Myometrial cell (primary cell): ENCODE results near the genes MAML3, RNF150 and SMAD1.

- RAMPAGE, long total RNA = no peak
Measured at GRCh38 chr4:140095408-140096510, 58.2 kb downstream of the MAML3 start.

GRCh38 chr4:140099645-140100540 is 54.1 kb downstream of the MAML3 start:
- RAMPAGE, long total RNA = no peak

GRCh38 chr4:140108154-140108801 is 45.7 kb downstream of the MAML3 start:
- RAMPAGE, long total RNA = no peak

DNA sequence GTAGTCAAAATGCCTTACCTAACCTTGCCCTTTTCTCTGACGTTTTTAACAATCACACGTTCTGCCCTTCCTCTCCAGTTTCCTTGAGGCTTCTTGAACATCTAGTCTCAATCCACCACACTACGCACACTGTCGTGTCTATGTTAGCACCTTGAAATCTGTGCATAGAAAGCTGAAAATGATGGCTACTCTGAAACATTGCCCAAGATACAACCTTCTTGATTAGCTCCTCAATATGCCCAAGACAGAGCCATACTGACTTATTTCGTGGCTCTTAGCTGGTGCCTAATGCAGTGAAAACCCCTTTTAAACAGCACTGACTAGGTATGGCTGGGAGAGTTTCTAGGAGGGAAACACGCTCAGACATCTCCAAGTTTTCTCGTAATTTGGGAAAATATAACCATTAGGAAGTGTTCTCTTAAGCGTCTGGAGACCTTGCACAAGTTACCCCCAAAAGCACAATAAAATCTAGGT is 29.8 kb downstream of the MAML3 start:
- RAMPAGE, long total RNA = no peak

GRCh38 chr4:140131702-140132199 is 22.2 kb downstream of the MAML3 start:
- RAMPAGE, long total RNA = no peak

GRCh38 chr4:140153717-140154602 is at the start of gene MAML3:
Gene MAML3, minus strand, starts transcription at chr4:140154184.
- RAMPAGE, long total RNA = no peak

- RAMPAGE, long total RNA = no peak
Measured at GRCh38 chr4:140188961-140189366, 35.0 kb upstream of the MAML3 start.

GRCh38 chr4:140242626-140243214 is 88.7 kb upstream of the MAML3 start:
- RAMPAGE, long total RNA = no peak

GRCh38 chr4:140755543-140756185 is 521 bp downstream of the TBC1D9 start:
- RAMPAGE, long total RNA = no peak

DNA sequence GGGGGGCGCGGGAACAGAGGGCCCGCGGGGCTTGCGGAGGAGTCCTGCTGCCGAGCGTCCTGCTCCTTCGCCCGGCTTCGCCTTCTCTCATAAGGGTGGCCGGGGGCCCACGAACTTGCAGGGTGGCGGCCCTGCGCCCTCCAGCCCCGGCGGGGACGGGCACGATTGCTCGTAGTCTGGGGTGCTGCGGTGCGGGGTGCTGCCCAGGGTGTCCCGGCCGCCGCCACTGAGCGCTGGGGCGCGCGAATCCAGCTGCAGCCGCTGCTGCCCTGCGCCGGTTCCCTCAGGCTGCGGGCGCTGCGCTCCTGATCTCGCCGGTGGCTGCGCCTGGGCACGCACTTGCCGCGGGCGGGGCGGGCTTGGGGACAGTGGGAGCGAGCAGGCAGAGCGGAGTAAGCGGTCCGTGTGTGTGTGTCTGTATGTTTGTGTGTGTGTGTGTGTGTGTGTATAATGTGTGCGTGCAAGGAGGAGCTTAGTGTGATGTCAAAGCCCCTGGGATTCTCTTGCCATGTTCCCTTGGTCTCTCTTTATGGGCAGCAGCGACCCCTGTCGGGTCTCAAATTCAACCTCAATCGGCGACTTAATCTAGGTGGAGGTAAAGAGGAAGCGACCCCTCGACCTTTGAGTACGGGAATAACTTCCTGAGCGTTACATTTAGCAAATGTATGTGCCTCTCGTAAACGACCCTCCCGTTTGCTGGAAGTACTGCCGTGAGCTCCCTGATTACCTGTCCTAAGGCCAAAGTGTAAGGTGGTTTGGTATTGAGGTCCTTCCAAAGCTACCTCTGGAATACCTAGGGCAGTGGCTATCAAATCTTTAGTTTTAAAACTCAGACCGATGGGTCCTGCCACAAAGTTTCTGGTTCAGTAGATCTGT is at the start of gene RNF150:
RNF150 (minus strand) TSS at position 421 of the 876 bp plus-strand sequence.
- RAMPAGE, long total RNA = no peak

DNA sequence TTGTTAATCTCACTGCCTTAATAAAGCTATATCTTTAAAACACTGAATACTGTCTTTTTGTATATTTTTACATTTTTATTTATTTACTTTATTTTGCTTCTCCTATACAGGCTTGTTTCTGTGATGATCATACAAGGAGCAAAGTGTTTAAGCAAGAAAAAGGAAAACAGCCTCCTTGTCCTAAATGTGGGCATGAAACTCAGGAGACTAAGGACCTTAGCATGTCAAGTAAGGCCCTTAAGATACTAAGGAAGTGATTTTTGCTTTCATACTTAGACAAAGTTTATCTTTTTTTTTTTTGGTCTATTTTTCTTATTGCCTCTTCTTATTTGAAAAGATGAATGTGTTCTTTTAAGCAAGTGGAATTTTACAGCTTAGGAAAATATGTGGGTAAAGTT is 11.7 kb downstream of the ZNF330 start:
- RAMPAGE, long total RNA = no peak

DNA sequence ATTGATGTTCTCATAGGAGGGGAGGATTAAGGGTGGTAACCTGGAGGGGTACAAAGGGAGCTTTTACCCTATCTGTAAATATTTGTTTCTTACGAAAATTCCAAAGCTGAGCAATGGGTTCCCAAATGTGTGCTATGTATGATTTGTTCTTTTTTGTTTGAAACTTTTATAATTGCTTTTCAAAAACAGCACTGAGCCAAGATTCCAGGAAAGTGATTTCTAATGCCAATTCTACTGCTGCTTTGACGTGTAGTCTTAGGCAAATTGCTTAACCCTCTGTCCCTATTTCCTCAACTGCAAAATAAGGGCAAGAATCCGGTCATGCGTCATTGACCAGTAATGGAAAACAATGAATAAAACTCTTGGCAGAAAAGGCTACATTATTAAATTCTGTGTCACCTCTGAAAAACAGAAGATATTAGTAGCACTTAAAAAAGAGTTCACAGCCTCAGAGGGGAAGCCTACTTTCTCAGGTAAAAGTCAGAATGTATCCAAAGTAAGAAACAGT is 454.7 kb downstream of the IL15 start:
- RAMPAGE, long total RNA = no peak

DNA sequence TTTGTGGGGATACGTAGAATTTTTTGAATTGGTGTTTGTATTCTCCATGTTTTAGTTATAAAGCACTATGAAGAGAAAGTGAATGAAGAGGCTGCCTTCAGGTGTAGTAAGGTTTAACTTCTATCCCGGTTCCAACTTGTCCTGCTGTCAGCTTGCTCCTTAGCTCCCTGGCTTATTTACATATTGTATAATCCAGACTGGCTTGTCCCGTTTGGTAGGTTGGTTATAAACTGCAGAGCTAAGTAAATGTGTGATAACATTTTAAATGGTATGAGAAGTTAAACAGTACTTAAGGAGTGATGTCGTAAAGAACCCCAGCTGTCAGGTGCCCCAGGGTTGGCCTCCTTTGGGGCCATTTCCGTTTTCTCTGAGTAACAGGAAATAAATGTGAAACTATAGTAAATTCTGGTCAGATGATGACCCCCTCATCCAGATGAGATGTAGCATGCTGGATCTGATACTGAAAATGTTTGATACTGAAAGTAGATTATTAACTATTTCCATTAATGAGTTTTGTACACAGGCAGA is 22.2 kb downstream of the GAB1 start:
- RAMPAGE, long total RNA = no peak

DNA sequence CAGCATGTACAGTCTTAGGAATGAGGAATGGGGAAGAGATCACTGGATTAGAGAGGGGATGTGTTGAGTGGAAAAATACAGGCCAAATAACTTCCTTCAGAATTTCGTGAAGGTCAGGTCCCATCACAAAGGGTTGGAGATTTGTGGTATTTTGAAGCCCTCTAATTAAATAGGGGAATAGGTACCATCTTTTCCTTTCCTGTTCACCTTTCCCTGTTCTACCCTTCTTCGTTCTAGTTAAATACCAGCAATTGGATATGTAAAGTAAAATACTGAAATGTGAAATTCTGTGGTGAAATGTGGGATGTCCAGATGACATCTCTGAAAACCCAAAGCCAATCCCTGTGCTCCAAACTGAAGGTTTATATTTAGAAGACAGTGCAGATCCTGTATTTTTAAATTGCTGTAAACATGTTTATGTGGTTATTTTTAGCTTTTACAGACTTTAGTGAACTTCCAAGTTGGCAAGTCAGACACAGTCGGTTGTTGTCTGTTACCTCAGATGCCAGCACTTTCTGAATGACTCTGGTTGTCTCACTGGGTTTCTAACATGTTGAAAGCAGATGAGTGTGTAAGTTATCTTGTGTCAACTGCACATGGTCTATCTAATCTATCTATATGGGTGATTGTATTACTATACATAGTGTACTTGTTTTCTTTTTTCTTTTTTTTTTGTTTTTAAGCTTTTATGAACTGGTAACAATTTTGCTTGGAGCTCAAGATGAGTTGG is 66.0 kb downstream of the GAB1 start:
- RAMPAGE, long total RNA = no peak

DNA sequence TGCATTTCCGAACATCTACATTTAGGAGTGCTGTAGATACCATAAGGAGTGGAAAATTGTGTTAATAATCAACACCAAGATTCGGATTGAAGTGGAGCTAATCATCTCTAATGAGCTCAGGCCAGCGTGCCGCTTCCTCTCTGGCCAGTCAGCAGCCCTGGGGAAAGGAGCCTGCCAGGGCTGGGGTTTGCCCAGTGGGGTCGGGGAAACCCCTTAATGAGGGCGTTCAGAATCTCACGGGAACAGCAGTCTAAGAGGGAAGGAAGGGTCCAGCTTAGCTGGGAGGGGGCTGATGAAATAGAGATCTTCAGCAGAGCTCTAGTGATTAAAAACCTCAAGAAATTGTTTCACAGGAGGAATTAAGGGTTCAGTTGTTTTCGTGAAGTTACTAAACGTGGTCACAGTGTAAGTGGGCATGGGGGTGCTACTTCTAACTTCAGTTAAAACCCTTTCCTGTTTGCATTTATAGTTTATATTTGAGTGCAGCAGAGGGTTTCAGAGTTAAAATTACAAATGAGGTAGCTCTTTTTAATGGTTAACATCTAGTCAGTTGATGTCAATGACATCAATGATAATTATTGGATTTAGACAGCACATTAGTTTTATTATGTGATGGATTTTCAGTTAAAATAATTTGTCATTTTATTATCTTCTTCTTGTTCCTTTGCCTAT is 81.4 kb downstream of the GAB1 start:
- RAMPAGE, long total RNA = no peak

- RAMPAGE, long total RNA = no peak
Measured at GRCh38 chr4:143912407-143912937, 7.1 kb upstream of the GYPE start.

DNA sequence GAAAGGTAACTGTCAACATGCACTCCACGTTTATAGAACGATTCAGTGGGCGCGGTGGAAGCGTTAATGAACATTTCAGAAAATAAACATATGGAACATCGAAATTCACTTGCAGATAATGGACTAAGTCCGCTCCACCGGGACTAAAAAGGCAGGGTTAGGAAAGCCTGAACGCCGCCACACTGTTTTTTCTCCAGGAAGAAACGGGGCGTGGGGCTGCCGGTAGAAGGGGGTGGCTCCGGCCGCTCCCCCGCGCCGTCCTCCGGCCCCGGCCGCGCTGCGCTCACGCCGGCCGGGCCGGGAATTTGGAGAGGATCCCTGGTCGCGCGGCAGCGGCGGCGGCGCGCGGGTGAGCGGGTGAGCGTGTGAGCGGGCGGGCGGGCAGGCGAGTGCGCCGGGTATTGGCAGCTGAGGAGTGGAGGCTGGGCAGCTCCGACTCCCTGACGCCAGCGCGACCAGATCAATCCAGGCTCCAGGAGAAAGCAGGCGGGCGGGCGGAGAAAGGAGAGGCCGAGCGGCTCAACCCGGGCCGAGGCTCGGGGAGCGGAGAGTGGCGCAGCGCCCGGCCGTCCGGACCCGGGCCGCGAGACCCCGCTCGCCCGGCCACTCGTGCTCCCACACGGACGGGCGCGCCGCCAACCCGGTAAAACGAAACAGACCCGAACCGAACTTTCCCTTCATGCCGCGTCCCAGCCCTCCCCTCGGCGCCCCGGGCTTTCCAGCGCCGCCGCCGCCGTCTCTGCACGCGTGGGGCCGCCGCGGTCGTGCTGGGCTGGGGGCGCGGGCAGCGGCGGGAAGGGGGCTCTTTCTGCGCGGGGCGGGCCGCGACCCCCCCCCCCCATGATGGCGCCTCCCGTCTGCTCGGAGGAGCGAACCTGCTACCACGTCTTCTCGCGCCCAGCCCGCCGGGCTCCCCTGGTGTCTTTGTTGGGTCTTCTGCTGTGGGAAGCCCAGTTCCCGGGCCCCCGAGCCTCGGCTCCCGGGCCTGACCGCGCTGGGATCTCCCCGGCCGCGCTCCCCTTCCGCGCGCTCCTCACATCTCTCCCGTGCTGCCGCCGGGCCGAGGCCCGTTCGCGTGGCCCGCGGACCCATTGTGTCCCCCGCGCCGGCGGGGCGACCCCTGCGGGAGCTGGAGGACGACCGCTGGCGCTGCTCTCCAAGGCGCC is at the start of gene SMAD1:
SMAD1 (plus strand) TSS at position 458 of the 1,166 bp plus-strand sequence.
- RAMPAGE, long total RNA = no peak

DNA sequence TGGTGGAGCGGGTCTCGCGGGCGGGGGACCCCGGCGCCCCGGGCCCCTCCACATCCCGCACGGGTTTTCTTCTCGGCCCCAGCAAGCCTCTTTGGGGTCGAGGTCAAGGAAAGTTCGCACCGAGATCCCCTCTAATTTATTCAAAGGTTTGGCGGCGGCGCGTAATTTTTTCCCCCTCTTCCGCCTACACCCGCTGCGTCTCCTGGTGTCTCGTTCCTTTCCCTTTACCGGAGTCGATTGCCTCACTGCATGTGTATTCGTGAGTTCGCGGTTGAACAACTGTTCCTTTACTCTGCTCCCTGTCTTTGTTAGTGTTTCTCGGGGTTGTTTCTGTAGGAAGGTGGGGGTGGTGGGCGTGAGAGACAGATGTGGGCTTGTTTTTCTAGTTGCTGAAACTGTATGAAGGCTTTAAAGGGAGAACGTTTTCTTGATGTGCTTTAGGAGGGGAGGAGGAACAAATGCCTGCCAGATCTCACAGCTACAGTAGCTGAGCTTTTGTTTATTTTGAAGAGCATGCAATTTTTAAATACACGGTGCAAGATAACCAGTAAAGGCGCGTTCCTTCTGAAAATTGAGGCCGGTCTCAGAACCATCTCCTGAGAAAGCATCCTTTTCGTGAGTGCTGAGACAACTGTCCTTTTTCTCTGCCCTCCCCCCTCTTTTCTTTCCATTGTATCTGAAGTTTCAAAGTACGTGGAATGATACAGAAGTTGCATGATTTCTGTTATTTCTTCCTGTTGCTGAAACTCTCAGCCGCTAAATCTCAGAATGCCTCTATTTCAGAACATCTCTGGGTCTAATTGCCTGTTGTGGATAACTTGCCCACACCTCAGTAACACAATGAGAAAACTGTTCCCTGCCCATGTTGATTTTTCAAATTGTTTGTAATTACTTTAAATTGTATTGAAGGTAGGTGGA is 1.2 kb downstream of the SMAD1 start:
- RAMPAGE, long total RNA = no peak

DNA sequence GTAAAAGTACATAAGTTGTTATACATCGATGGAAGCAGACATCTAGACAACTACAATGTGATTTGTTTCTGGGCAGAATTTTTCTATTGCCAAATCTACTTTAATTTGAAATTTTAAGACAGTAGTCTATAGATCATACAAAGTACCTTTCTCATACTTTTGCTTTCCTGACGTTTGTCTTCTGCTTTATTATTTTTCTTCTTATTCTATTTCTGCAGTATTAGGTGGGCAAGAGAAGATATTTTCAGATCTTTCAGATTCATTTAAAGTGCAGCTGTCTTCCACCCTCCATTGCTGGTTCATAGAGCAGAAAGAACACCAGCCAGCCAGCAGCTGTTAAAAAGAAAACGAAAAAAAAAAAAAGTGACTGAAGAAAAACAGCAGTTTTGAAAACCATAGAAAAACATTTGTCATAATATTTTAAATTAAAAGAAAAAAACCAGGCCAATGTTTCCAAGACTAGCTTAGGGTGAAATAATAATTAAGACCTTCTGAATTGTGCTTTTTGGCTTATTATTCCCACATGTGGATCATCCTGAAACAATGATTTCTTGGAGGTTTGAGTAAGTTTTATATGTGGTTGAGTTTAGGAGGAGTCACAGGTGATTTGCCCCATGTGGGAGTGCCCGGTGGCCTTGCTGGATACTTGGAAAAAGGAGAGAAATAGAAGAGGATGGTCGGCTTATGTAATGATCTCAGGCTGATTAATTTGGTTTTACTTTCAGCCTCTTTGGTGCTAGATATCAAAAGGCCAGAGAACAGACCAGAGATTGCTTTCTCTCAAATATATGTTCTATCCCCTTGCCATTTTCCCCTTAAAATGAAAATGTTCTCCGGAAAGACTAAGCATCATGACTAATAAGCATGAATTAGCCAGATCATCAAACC is 43.0 kb downstream of the SMAD1 start:
- RAMPAGE, long total RNA = no peak

- RAMPAGE, long total RNA = no peak
Measured at GRCh38 chr4:145732451-145732749, 52.5 kb downstream of the C4orf51 start.